BE2C (cell line): ENCODE data around the genes OTOP3 and JPT1.

DNA sequence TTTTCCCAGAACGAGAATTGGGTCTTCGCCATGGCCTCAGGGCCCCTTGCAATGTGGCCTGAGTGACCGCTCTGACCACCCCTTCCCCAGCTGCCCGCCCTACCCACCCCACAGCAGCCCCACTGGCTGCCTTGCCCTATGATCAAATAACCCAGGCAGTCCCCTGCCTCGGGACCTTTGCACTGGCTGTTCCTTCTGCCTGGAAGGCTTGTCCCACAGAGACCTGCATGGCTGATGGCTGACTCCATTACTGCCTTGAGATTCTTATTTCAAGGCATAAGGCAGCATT lies 133.1 kb upstream of the SDK2 start:
- RRBS, result no CpG with 5 or more reads among the region's 5 CpGs

- RRBS, result no CpG with 5 or more reads among the region's 8 CpGs
These were observed 6.1 kb downstream of the DNAI2 start for GRCh38 chr17:74280105-74280523.

- RRBS, result no CpG with 5 or more reads among the region's 13 CpGs
These were observed 13.4 kb downstream of the GPR142 start for GRCh38 chr17:74380466-74381344.

GRCh38 chr17:74419769-74420462 lies 12.0 kb upstream of the GPRC5C start:
- RRBS, result no CpG with 5 or more reads among the region's 12 CpGs

- RRBS, result no CpG with 5 or more reads among the region's 8 CpGs
These were observed 4.5 kb downstream of the GPRC5C start for GRCh38 chr17:74436273-74436821.

GRCh38 chr17:74443703-74444037 lies 11.8 kb downstream of the GPRC5C start:
- RRBS, result 94% methylated on average over 3 of the region's 5 CpGs

- RRBS, result no CpG with 5 or more reads among the region's 9 CpGs
These were observed 12.2 kb downstream of the GPRC5C start for GRCh38 chr17:74444041-74444621.

GRCh38 chr17:74454758-74455499 lies 11.5 kb upstream of the CD300A start:
- RRBS, result 92% methylated on average over 5 of the region's 18 CpGs

DNA sequence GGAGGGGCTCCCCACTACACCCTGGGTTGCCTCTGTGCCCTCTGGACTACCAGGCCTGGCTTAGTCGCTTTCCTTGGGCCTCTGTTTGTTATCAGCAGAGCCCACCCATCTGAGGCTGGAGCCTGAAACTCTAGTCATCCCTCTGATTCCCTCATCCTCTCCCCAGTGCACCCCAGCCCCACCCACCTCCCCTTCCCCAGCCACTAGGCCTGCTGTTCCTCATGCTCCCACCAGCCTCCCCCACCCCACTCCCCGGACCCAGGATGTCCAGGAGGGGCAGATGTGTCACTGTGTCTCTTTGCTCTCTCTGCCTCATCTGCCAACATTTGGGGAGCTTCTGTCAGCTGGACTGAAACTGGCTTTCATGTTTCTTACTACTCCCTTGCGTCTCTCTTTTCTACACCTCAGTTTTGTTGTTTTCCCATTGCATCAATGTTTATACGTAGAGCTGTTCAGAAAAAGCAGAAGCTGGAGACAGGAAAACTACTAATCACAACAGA lies 17.9 kb upstream of the CD300E start:
- RRBS, result no CpG with 5 or more reads among the region's 4 CpGs

- RRBS, result no CpG with 5 or more reads among the region's 26 CpGs
These were observed 3.5 kb upstream of the NHERF1 start for GRCh38 chr17:74744648-74745608.

DNA sequence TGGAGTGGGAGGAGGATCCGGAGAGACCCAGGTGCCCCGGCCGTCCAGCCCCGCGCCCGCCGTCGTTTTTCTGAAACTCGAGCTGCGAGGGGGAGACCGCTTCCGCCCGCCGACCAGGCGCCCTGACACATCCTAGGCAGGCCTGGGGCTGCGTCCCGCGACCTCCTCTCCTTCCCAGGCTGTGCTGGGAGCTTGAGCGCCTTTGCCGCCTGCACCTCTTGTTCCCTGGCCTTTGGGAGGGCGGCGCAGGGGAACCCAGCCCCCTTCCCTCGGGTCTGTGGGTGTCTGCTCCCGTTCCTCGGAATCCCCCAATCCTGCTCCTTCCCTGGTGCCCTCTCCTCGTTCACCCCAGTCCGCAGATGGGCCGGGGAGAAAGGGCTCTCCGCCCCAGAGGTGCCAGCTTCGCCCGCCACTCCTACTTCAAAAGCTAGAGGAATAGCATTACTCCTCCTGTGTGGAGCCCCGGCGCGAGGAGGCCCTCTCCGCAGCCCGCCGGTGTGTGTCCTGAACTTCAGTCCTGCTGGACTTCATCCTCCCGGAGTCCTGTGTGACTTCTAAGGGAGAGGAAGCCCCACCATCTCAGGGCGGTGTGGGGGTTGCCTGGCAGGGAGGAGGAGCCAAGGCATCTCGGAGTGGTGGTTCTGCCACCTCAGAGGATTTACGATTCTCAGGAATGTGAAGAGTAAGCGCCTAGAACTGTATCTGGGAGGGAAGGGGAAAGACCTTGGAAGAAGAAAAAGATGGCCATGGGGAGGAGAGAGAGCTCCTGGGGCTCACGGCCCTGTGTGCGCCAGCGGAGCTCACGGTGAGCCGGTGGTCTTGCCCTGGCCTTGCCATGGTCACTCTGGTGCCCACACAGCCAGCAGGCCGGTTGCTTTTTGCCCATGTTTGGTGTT lies 1.1 kb downstream of the NHERF1 start:
- RRBS, result 76% methylated on average over 6 of the region's 48 CpGs

GRCh38 chr17:74763829-74764551 lies 12.2 kb downstream of the NAT9 start:
- RRBS, result 34% methylated on average over 3 of the region's 11 CpGs

GRCh38 chr17:74812612-74813518 lies 36.6 kb downstream of the TMEM104 start:
- RRBS, result no CpG with 5 or more reads among the region's 20 CpGs

DNA sequence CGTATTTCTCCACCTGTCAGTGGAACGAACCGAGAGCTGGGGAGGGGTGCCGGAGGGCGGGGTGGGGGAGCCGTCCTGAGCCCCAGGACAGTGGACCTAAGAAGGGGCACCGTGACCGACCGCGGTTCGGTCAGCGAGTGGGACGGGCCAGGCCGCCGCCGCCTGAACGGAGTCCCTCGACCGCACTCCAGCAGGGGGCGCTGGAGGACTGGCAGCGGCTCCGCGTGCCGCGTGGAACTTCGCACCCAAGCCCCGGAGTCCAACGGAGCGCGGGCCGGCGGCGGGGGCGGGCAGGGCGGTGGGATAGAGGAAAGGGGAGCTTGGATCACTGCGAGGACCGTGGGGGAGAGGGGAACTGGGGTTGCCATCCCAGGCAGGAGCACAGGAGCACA lies 440 bp upstream of the USH1G start:
- RRBS, result 2% methylated on average over 3 of the region's 37 CpGs

GRCh38 chr17:74935369-74936136 lies at the start of gene OTOP3:
Gene OTOP3, plus strand, starts transcription at chr17:74935898.
- RRBS, result 7% methylated on average over 6 of the region's 51 CpGs

DNA sequence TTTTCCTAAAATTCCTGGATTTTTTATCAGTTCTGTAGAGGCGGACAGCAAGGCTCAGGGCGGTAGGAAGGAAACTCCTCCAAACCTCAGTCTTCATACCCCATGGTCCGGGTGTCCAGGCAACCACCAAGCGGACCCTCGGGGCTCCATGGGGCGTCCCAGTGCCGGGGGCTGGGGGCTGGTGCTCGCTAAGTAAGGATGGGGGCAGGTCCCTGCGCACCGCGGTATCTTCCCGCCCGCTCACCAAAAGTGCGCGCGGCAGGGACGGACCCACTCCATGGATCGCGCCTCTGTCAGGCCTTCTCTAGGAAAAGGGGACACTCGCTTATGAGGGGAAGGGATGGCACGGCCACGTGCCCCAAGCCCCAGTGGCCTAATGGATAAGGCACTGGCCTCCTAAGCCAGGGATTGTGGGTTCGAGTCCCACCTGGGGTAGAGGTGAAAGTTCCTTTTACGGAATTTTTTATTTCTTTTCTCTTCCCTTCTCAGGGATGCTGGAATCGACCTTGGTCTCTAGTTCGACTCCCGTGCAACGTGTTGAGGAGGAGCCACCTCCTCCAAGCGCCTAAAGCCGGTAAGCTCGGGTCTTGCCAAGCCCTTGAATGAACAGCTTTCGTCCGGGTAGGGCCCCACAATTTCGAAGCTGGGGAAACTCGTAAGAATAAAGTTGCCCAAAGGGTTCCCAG lies 13.1 kb downstream of the ATP5PD start:
- RRBS, result under 1% methylated on average over 10 of the region's 35 CpGs

DNA sequence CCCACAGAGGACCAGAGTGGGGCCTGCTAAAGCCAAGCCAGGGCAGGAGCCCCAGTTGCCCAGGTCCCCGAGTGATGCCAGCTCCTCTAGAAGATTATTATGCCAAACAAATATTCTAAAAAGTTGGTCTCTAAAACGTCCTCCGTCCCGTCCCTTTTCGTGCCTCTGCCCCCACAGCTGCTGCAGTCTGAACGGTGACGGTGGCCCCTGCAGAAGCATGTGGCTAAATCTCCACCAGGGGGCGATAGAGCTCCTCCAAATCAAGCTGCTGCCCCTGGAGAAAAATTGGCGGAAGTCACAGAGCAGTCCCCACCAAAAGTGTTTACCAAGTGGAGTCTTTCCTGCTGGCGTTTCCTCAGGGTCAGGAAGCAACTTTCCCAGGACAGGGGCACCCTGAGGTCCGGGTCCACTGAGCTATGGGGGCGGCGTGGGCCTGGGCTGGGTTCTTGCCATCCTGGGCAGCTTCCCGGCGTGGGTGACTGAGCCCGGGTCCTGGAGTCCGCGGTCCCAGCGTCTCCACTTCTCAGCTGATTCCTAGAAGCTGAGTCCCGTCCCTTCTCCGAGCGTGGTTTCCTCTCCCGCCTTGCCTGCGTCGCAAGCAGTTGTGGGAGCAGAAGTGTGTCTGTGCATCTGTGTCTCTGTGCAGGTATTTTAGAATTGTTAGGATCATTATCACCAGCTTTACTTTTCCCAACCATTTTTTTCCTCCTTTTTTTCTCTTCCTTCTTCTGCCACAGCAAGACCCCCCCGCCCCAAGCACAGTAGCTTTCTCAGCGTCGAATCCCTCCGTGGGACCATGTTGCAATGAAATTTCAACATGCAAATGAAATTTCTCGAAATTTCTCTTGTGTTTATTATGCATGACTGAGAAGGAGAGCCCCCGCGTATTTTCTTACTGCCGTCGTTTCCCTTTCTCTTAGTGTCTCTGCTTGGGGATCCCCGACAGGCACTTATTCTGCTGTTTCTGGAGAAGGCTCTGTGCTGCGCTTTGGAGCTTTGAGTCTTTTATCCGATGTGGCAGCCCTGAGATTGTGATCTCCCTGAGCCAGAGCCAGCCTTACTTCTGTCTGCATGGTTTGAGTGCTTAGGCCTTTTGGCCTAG lies 4.6 kb downstream of the ARMC7 start:
- RRBS, result 2% methylated on average over 4 of the region's 37 CpGs

DNA sequence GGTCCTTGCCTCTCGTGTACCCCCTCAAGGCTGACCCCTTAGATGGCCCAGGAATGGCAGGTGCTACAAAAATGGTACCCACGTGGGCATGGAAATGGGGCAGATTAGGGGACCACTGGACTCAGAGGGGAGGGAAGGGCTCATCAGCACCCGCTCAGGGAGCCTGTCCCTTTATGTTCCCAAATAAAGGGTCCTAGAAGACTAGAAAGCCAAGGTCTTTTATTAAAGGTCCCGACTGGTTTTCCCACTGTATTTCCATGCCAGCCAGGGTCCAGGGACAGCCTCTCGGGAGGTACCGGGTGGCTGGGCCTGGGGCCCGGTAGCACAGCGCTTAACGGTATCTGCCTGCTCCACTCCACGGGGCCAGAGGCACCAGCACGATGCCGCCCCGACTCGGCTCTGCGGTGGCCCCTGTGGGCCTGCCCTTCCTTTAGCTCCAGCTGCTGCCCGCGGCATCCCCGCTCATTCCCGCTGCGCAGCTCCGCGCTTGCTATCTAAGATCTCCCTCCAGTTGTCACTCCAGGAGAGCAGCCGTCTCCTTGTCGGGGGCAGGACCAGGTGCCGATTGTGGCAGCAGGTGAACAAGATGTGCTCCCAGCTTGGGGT lies 1.4 kb downstream of the NT5C start:
- RRBS, result no CpG with 5 or more reads among the region's 25 CpGs

DNA sequence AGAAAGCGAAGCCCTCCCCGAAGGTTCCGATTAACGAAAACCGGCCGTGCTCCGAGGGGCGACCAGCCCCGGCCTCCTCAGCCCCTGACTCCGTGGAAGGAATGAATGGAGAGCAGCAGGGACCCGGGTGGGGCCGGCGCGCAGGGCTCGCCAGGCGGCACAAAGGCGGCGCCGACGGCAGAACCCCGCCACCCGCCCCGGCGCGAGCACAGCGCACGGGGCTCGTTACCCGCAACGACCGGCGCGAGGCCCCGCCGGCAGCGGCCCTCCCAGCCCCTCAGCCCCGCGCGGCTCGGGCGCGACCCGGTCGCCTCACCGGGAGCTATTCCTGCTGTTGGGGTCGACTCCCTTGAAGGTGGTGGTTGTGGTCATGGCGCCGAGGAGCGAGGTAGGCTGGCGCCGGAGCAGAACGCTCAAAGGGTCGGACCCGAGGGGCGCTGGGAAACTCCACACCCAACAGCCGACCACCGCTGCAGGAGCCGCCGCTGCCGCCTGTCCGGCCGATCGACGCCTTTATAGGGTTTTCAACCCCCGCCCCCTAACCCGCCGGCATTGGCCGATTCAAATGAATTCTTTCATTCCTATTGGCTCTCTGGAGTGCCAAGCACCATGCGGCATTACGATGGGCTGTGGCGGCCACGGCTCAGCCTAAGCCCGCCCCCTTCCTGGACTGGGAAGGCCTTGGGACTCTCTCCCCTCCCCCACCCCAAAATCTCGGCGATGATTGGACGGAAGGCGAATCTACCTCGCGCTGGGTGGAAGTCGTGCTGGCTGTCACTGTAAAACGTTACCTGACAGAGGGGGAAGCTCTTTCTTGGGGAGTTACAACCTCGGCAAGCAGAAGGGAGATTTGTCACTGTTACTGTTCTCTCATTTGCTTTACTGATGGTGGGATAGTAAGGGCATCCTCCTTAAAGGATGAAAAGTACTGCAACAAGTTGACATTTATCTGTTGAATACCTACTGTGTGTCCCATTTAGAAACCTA lies at the start of gene JPT1:
JPT1 (minus strand) TSS at position 487 of the 987 bp plus-strand sequence.
- RRBS, result 1% methylated on average over 57 of the region's 82 CpGs

- RRBS, result 89% methylated on average over 6 of the region's 14 CpGs
These were observed 18.6 kb downstream of the GGA3 start for GRCh38 chr17:75242690-75243333.